PC-3 (cell line): ENCODE measurements around a stretch of chr1.

DNA sequence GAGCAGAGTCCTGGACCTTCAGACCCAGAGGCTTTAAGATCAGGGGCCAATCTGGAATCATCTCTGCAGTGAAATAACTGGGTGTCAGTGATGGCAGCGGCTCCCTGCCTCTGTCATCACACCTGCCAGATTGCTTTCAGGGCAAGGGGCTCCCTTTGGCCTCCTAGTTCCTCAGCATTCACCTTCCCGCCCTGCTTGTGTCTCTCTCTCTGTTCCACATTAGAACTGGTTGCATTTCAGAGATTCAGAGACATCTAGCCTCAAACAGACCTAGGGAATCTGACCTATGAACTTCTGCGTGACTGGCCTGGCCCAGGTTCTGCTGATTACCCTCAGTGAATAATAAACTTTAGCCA, 87.8 kb downstream of the ATP1A1 start:
- RAMPAGE, long total RNA: no peak

- RAMPAGE, long total RNA: no peak
Measured at GRCh38 chr1:116477328-116477906, 93.4 kb downstream of the CD58 start.

GRCh38 chr1:116532846-116533846, 37.7 kb downstream of the CD58 start:
- RAMPAGE, long total RNA: no peak

GRCh38 chr1:116571780-116572065, 897 bp upstream of the CD58 start:
- RAMPAGE, long total RNA: no peak

GRCh38 chr1:116800651-116801226, 46.5 kb downstream of the CD2 start:
- RAMPAGE, long total RNA: no peak

- RAMPAGE, long total RNA: no peak
Measured at GRCh38 chr1:116816335-116816915, 62.2 kb downstream of the CD2 start.

GRCh38 chr1:116875467-116875831, 34.3 kb upstream of the PTGFRN start:
- RAMPAGE, long total RNA: no peak

- RAMPAGE, long total RNA: no peak
Measured at GRCh38 chr1:117074846-117075291, 14.7 kb downstream of the TTF2 start.

DNA sequence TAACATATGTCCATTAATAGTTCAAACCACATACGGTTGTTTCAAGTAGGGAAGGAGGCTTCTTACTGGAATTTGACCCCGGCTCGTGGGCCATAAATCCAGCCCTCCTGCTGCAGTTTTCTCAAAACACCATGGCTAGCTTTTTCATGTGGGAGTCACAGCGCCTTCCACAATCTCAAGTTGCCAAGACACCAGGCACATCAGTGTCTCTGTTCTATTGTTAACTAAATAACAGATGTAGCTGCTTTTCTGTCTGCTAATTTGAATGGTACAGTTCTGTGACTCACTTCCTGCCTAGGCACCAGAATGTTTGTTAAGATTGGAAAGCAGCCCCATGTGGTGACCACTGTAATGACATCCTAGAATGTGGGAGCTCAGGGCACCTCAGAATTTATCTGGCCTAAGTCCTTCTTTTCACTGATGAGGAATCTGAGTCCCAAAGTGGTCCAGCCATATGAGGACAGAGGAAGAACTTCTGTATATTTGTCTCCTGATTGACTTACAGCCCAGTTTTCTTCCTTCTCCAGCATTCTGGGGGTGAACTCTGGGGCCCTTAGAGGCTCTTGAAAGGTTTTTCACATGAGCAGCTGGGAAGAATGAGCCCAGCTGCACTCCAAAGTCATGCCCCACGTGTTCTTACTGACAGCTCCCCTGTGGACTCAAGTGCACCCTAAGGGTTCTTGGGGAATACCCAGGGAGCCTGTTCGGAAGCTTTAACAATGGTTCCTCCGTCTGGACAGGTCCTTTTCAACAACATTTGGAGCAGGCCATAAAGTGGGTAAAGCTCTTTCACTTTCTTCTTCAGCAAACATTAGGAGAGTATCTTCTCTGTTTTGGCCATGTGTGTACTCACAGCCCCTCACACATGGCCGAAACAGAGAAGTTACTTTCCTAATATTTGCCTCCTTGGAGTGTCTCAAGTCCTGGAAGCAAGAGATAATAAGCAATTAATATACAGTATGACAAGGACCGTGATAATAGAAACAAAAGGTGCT, 27.4 kb downstream of the TRIM45 start:
- RAMPAGE, long total RNA: no peak

- RAMPAGE, long total RNA: no peak
Measured at GRCh38 chr1:117271850-117272368, 61.2 kb upstream of the VTCN1 start.

DNA sequence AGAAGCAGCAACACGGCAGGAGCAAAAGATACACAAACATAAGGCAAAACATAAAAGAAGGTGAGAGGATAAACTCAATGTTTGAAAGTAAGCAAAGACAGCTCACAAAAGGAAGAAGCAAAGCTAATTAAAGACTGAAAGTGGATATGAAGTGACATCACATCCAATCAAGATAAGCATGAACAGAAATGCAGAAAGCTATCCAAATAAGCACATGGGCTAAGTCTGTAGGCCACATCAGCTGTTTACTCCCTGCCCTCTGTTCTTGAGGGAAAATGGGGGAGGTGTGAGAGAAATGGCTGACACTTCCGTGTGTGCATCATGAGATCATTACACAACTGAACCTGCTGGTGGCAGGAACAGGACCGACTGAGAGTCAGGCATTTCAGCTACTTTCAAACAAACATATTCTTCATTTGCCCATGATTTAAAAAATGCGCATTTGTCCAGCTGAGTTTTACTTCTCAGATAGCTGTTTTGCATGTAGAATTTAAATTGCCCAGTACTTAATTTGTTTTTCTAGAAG, 27.3 kb upstream of the MAN1A2 start:
- RAMPAGE, long total RNA: no peak

DNA sequence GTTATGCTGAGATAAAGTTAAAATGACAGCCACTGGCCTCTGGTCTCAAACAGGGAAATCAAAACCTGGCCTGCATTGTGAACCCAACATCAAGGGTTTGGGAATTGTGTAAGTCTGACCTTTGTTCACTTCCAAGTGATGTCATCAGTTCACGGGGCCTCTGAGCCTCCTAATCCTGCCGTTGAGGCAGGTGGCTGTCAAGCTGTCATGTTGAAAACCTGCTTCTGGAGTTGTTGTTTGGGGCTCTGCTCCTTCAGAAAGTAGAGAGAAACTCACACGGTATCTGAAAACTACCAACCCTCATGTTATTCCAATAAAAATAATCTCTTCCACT, 61.0 kb upstream of the TENT5C start:
- RAMPAGE, long total RNA: no peak

DNA sequence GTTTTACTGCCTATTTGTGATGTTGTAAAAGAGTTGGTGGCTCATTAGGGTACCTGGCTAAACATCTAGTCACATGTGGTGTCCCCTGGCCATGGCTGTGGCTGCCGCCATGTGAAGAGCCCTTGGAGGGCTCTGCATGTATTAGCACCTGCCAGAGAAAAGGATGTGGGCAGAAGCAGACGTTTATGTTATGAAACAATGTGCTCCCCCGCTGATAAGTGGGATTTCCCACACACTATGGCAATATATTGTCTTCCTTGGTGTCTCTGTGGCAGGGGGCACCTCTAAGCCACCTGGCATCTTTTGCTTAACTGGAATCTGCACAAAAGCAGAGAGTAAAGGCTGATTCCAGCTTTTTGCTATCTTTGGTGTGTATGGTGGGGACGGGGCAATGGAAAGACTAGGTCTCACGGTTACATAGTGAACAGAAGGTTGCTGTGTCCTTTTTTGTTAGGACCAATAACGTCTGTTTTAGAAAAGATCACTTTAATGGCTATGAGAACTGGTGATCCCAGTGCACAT, 9.7 kb downstream of the TENT5C start:
- RAMPAGE, long total RNA: no peak

- RAMPAGE, long total RNA: no peak
Measured at GRCh38 chr1:117625000-117625456, 19.2 kb downstream of the TENT5C start.

DNA sequence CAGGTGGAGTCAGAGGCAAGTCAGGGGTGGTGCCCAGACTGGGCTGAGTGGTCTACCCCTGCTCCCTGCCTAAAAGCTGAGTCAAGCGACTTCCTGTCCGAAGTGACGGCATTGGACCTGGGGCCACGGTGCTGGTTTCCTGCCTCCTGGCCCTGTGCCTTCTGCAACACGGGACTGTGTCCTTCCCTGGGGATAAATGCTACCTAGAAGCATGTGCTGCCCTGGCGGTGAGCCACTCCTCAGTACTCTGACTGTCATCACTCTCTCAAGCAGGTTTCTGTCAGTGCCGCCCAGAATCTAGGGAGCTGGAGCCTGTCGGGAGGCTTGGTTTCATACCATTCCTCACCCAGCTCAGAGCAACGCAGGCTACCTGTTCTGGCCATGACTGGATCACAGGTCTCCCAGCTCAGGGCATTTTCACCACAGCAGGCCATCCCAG, 24.8 kb downstream of the TENT5C start:
- RAMPAGE, long total RNA: no peak

DNA sequence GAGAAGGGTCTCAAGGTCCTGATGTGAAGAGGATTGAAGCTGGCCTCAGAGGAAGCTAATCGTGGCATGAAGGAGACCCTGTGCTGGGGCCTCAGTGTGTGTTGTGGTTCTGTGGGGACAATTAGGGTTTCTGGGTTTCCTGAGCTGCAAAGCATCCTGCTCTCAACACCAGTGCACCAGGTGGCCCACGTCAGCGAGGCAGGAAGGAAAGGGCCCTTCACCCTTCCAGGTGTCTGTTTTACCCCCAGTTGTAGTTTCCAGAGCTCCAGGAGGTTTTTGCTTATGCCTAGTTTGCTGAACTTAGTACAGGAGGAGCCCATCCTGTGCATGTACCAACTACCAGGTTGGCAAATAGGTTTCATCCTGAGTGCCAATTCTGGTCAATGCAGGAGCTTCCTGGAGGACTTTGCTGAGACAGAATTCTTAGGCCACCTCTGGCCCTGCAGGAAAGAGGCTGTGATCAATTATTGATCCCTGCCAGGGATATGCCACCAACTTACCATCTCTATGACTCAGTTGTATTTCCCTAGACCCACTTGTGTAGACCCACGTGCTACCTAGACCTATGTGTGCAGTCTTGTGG, 53.0 kb downstream of the TENT5C start:
- RAMPAGE, long total RNA: no peak

DNA sequence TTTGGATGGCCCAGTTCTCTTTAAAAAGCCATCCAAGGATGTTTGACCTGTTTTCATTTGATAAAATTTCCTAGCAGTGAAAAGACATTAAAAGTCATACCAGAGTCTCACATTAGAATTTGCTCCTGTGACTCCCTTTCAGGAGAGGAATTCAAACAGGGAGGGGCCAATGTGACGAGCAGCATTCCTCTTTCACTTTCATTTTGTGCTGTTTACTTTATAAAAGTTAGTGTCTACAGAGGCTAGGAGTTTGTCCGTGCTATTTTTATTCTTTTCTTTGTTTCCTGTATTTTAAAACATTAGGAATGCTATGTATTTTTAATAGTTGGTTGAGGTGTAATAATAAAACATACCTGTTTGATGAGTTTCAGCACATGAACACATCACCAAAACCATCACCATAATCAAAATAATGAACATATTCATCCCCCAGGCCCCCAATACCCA, 129.2 kb downstream of the TENT5C start:
- RAMPAGE, long total RNA: no peak

GRCh38 chr1:117820923-117821366, 108.5 kb downstream of the GDAP2 start:
- RAMPAGE, long total RNA: no peak

- RAMPAGE, long total RNA: no peak
Measured at GRCh38 chr1:117928645-117929129, 734 bp downstream of the GDAP2 start.

GRCh38 chr1:118186929-118187216, 1.8 kb upstream of the SPAG17 start:
- RAMPAGE, long total RNA: no peak